Myometrial cell (primary cell): ENCODE data around the genes CCDC182 and SRSF1.

DNA sequence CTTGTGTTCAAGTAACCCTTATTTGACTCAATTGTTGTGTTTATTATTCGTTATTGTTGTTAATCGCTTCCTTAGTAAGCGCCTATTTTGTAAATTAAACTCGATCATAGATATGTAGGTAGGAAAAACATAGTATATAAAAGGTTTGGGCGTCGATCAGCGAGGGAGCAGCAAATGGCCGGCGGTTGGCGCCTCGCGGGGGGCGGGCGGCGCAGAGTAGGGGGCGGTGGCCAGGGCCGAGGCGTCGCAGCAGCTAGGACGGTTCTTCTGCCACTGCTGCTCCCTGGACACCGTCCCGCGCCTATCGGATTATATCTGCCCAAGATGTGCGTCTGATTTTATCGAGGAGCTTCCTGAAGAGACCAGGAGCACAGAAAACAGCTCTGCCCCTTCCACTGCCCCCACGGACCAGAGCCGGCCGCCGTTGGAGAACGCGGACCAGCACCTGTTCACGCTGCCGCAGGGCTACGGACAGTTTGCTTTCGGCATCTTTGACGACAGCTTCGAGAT is 39.7 kb upstream of the AKAP1 start:
- RAMPAGE, long total RNA = no peak

DNA sequence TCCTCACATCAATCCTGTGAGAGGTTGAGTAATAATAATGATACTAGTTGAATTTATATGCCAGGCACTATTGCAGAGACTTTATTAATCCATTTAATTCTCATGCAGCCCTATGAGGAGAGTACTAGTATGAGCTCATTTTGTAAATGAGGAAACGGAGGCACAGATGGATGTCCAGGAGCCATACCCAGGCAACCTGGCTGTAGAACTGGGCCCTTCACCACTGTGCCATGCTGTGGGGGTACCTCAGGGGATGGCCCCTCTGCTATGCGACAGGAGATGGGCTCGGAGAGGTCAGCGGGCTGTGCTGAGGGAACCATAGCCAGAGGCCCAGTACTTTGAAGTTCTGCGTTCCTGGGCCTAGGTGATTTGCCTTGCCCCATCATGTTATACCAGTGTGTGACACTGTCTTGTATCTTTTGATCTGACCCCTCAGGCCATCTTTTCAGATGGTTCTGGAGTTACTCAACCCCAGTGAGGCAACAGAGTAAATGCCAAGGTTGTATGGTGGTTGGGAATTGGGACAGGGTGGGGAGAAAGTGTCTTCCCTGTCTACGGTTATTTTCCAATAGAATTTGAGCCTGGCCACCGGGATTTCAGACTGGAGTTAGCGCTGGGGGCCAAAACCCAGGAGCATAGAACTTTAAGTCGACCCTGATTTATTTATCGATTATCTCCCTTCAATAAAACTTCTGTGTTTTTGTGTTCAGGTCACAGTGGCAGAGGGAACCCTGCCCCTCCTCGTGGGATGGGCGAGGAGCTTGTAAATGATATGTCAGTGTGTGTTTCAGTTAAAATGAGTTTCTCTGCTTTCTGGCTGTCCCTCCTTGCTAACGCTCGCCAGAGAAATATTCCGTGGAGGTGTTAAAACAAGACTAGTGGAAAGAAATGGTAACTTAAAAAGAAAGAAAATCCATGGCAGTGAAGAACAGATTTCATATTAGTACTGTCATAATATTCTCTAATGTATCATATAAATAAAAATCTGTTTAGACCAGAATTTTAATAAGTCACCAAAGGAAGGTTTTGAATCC is 8.5 kb downstream of the MSI2 start:
- RAMPAGE, long total RNA = no peak

DNA sequence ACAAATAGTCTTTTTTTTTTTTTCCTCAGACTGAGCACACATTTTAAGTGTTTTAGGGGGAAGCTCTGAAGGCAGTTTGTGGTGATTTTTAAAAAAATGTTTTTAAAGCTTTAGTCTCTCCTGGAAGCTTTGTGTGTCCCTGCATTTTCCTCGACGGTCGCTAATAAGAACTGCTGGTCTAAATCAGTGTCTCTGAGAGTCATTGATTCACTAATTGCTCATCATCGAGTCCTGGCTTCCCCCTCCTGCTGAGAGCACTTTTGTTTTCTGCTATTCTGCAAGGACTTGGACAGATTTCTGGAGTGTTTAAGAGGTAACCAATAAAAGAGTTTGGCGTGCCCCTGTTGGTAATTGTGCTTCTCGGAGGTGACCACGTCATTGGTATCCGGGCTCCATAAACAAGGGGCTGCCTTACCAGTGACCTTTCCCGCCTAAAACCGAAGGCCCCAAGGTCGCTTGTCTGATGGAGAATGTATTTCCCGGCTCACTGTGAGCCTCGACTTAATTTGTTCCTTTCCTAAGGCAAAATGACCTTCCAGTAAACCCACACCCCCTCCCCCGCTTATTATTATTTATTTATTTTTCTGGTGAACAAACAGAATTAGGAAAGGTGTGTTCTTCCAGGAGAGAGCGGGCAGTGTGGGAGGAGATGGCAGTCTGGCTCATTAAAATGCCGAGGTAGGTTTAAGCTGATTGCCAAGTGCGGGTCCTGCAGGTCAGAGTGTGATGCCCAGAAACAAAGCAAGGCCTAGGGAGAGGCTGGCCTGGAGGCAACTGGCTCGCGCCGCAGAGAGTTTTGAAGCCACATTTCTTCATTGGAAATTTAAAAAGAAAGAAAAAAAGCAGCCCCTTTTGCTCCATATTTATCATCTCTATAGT is 30.1 kb downstream of the MSI2 start:
- RAMPAGE, long total RNA = no peak

DNA sequence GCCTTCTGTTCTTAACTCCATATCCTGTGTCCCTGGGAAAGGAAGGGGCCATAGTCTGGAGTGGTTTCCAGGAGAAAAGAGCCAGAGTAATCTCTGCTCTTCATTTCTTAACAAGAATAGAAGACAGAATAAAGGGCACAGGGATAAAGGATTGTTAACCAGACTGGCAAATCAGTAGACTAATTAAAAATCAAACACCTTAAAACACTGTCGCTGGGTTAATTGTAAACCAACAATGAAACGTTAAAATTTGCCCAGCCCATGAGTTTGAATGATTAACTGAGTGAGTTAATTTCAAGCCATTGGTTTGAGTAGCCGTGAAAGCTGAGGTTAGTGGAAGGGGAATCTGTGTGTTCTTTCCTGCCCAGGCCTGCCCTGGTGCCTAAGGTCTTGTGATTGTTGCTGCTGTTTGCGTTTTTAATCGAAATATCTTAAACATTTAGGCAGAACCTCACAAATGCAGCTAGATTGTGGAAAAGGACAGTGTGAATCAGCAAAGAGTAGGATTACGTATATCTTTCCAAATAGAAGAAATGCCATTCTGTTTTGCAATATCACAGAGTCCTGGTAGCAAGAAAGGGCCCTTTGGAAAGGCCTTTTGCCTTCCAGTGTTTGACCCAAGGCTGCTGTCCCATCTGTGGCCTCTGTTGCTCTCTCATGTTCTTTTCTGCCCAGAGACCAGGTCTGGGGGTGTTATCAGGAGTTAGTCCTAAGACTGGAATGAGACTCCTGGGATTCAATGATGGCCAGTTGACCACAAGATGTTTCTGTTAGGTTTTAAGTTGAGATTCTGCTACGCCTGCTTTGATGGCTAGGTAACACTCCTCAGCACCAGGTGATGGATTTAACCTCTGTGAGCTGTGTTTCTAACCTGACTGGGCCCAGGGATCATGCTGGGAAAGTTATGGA is 113.8 kb downstream of the MSI2 start:
- RAMPAGE, long total RNA = no peak

DNA sequence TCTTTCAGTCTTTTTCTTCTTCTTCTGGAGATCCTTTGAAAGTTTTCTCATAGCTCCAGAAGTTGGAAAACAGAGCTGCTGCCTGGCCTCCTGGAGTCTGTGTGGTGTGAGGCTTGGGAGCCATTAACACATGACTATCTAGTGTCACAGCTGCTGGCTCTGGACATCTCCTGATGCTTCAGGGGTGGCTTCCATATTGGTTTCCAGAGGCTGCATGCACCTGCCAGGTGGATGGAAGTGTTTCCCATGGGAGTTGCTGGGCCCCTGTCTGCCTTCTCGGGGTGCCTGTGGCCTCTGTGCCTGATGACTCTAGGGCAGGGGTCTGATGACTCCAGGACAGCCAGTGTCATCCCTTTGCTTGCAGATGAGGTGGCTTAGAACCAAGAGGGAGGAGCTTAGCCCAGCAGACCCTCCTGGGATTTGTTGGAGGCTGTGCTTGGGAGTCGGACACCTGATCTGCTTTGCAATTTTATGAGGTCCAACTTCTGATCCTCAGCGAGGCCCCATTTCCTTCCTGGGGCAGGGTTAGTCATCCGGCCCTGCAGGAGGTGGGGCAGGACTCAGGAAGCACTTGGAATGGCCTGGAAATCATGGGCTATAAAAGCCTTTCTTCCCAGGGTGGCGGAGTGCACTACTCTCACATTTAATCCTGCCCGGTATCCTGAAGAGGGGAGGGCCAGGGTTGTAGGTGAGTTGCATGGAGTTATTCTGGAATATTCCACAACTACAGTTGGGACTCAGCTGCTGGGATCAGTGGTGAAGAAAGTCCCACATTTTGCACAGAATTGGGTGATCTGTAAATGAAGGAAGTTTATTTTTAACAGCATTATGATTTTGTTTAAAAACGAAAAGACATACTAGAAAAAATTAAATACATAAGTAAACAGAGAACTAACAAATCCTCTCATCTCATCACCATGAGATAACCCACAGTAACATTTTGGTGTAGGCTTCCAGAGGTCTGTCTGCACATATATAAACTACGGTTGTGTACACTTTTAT is 168.5 kb downstream of the MSI2 start:
- RAMPAGE, long total RNA = no peak

DNA sequence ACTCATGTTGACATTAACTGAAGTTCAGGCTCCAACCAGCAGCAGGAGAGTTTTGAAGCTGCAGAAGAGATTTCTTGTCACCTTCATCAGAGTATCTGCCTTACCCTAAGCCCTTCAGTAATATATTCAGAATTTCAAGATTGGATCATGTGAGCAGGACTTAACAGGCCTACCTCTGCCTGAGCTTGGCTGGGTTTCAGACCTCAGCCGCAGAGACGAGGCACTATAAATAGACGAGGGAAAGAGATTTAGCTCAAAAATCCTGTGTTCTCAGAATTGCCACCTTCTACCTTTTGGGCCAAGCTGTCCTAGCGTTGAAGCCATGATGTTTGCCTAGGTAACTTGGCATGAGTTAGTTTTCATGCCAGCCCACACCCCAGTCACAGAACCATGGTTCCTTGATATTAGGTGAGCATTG is 224.1 kb downstream of the MSI2 start:
- RAMPAGE, long total RNA = no peak

GRCh38 chr17:57519284-57519760 is 225.8 kb downstream of the CCDC182 start:
- RAMPAGE, long total RNA = no peak

- RAMPAGE, long total RNA = no peak
These were observed 207.4 kb downstream of the CCDC182 start for GRCh38 chr17:57537456-57538296.

GRCh38 chr17:57745182-57745597 is at the start of gene CCDC182:
CCDC182 (minus strand) TSS chr17:57745299.
- RAMPAGE, long total RNA = no peak

- RAMPAGE, long total RNA = no peak
These were observed 42.6 kb upstream of the MRPS23 start for GRCh38 chr17:57892349-57892859.

DNA sequence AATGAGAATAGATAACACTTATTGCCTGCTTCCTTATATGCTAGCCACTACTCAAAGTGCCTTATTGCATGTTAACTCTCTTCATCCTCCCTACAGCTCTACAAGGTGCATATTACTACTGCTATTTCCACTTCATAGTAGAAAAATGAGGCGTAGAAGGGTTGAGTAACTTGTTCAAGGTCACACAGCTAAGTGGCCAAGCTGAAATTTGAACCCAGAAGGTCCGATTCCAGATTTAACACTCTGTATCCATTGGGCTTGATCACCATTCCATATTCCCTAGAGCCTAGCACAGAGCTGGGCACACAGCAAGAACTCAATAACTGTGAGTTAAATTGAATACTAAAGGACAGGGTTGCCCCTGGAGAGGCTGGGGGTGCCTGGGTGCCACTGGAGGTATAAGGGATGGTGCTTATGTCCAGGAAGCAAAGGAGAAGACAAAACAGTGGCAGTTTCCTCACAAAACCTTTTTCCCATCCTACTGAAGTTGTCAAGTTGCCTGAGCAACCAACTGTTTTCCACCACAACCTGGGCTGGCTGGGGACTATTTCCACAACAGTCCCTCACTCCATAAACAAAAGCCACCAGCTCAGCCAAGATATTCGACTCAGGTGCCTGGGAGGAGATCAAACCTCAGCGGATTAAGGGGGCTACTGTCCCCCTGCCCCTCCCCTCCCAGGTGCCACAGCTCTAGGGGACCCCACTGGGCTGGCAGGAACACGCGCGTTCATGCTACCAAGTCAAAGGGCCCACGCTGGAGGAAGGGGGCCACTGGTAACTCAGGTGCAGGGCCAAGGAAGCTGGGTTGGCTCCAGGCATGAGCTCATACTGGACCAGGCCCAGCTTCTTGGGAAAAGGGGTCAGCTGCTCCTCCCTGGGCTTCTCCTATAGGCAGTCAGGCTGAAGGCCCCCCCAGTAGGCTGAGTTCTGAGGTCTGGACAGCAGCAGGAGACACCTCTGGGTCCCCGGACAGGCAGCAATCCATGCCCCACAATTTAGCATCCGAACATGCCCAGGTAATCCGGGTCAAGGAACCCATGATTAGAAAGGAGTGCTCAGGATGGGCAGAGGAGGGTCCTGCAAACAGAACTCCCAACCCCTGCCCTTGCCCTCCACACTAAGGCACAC is 45.6 kb upstream of the MRPS23 start:
- RAMPAGE, long total RNA = no peak

DNA sequence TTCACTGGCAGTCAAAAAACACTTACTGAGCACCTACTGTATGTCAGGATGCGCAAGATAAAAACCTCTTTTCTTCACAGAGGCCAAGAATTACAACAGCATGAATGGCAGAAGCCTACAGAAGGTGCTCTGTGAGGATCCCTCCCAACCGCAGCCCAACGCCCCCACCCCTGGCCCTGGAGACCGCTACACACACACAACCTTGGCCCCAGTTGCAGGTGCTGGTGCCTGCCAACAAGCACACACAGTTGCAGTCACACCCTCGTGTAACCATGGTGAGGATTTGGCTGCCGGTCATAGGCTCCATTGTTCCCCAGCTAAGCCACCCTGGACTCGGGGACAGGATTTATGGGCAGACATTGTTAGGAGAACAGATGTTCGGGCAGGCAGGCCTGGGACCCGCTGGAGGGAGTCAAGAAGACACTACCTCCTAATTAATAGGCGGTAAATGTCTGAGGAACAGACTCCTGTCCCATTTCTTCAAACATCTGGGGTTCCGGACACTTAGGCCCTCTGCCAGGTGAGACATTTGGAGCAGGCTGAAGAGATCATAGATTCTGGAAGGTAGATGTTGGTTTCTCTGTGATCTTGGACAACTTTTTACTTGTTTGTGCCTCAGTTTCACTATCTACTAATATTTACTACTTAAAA is 43.1 kb downstream of the CUEDC1 start:
- RAMPAGE, long total RNA = no peak

- RAMPAGE, long total RNA = no peak
These were observed 39.0 kb downstream of the CUEDC1 start for GRCh38 chr17:57916049-57916789.

DNA sequence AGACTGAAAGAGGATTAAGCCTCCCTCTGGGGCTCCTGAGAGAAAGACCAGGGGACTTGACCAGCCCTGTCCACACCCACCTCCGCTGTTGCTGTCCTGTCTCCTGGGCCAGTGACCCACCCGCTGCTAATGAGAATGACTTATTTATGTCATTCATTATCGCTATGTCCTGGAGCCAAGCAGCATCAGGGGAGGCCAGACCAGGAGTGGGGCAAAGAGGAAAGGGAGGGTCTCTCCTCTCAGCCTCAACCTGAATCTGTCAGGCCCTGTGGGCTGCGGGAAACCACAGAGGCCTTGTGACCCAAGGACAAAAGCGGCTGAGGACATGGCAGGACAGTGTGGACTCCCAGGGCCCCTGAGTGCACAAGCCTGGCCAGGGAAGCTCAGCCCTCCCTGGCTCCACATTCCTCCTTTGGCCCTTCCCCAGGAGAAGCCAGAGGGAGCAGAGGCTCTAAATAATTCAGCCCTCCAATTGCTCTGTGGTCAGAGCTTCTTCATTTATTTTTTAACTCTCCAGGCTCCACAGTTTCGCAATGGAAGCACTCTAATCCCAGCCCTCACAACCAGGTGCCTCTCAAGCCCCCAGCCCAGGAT is 19.2 kb downstream of the CUEDC1 start:
- RAMPAGE, long total RNA = no peak

GRCh38 chr17:58006862-58007889 is at the start of gene SRSF1:
SRSF1 (minus strand) TSS chr17:58007246.
- RAMPAGE, long total RNA = start-site peak on the minus strand at chr17:58007225-58007265, 282 and 654 reads in 2 replicates

DNA sequence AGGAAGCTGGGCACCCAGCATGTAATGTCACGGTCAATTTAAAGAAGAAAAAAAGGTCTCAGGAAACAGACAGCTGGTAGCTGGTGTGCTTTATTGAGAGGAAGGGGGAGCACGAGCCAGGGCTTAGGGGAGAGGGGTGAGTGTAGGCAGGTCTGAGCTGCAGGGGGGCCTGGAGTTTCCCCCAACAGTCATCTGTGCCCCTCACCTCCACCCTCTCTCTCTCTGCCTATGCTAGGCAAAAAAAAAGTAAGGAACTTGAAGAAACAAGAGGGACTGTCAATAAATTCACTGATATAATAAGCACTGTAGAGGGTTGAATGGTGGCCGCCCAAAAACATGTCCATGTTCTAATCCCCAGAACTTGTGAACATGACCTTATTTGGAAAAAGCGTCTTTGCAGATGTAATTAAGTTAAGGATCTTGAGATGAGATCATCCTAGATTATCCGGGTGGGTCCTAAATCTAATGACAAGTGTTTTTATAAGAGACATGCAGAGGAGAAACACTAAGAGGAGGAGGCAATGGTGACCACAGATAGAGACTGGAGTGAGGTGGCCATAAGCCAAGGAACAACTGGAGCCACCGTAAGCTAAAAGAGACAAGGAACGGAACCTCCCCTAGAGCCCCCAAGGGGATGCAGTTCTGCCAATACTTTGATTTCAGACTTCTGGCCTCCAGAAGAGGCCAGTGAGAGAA is 14.5 kb downstream of the TSPOAP1 start:
- RAMPAGE, long total RNA = no peak

GRCh38 chr17:58334987-58335811 is 6.6 kb upstream of the TSPOAP1 start:
- RAMPAGE, long total RNA = no peak

DNA sequence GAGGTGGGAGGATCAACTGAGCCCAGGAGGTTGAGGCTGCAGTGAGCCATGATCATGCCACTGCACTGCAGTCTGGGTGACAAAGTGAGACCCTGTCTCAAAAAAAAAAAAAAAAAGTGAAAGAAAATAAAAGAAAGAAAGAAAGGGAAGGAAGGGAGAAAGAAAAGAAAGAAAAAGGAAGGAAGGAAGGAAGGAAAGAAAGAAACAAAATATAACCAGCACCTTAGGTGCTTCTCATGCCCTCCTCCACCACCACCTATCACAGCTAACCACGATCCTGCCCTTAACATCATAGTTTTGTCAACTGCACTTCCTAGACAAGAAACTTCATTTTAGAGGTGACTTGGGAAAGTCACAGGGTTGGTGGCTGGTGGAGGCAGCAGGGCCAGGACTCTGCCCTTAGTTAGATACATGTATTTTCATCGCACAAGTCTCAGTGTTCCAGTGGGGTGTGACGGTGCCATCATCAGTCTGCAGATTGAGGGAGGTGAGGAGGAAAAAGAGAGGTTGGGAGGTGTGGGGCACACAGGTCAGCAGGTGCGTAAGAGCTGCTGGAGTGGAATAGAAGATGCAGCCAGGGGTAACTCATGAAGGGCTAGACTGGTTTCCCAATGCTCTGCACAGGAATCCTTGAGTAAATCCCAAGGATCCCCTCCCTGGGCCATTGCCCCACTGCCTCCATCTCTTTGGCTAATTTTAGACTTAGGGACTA is 10.0 kb downstream of the SUPT4H1 start:
- RAMPAGE, long total RNA = no peak

DNA sequence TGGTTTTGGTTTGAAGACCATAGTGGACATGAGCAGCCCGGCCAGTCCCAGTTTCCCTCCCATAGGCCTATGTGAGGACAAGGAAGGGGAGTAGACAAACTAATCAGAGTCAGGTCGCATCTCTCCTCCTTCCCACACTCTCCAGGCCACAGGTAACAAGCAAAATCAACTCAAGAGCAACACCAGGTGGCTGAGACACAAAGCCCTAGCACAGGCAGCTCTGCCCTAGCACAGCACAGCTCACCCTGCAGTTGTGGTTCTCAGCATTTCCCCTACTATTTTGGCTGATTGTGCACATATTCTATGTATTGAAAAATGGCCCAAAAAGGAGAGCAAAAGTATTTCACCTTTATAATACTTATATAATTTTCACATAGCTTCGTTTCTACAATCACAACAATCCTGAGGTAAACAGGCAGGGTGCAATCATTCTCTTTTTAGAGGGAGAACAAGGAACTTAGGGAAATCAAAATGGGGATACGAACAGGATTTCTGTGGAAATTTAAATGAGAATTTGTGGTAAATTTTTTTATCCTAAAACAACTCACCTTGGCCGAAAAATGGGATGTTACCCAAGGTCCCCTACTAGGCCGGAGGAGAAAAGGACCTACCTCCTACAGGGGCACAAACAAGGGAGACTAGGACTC is 7.0 kb downstream of the SUPT4H1 start:
- RAMPAGE, long total RNA = no peak

GRCh38 chr17:59290161-59290865 is 41.1 kb upstream of the YPEL2 start:
- RAMPAGE, long total RNA = no peak